ENCODE measurements around the gene SUCNR1.

DNA sequence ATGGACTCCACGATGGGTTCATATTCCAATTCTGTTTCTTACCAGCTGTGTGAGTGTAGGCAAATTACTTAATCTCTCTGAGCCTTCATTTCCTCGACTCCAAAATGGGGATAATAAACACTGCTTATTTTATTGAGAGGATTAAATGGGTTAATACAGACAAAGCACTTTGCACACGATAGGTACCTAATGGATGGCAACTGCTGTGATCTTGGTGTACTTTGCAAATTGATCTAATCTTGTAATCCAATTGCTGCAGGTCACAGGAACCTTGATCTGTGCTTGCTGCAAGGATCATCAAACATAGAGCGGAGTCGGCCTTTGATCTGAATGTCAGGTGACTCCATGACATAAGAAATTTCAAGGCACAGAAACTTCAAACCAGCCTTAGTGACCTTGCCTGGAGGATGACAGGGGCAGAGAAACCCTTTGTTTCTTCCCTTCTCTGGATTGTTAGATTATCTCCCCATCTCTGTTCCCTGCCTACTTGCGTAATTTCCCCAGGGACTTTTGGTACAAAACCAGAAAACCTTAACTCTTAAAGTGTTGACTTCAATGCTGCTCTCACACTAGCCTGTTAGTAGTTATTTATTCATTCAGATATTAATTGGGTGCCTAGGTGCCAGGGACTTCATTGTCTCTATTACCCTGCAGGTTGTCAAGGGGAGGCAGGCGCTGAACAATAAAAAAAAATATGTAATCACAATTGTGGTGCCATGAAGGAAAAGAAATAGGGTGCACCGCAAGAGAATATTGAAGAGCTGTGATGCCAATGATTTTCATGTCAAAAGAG lies 25.7 kb downstream of the SIAH2 start:
- PRO-cap, result no peak

- PRO-cap, result no peak
These were observed 8.6 kb upstream of the SIAH2 start for GRCh38 chr3:150771500-150771980.

- PRO-cap, result no peak
These were observed 29.2 kb upstream of the SIAH2 start for GRCh38 chr3:150792177-150792579.

DNA sequence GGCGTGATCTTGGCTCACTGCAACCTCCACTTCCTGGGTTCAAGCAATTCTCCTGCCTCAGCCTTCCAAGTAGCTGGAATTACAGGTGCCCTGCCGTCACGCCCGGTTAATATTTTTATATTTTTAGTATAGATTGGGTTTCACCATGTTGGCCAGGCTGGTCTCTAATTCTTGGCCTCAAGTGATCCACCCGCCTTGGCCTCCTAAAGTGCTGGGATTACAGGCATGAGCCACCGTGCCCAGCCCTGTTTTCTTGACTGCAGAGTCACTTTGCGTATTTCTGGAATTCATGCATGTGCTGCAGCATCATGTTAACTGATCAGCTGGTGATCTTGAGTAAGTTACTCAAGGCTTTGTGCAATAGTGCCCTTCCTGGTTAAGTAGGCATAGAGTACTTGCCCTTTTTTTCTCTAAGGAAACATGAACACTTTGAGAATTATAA lies 33.8 kb downstream of the GPR171 start:
- PRO-cap, result no peak

DNA sequence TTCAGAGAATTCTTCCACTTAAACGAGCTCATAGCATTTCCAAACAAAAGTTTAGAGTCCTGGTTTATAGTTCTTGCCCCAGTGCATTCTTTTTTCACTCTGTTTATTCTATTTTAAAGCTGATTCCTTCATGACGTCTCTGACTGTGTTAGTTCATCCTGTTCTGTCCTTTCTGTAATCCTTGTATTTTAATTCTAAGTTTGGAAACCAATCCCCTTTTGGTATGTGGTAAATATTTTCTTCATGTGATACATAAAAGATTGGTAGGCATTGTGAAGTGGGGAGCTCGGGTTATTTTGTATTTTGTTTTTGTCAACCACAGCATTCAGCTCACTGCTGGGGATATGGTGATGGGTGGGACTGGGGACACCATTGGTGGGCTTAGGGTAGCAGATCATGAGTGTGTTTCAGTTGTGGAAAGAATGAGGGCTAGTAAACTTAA lies 18.6 kb downstream of the P2RY14 start:
- PRO-cap, result no peak

DNA sequence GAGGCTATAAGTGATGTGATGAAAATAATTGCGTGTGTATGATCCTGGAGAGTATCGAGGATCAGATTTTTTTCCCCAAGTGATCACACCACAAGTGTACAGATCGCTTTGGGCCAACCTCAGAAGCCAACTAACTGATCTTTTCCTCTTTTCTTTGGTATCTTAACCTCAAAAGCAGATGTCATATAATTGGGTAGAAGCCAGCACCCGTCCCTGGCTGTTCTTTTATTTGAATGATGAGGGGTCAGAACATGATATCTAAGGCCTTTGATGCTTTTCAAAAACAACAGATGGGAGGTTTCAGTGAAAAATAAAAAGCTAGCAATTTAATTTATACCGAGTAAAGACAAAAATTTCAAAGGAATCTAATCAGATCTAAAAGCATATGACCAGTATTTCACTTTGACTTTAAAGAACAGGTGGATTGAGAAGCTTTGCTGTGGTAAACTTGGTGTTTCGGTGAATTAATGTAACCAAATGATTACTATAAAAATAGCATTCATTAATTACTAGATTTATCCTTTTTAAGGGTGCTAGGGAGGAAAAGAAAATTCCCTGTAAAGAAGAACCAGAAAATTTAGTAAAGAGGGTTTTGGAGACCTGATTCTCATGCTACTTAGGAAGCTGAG lies 3.1 kb downstream of the P2RY14 start:
- PRO-cap, result no peak

- PRO-cap, result no peak
These were observed 76.9 kb upstream of the IGSF10 start for GRCh38 chr3:151537632-151538321.

DNA sequence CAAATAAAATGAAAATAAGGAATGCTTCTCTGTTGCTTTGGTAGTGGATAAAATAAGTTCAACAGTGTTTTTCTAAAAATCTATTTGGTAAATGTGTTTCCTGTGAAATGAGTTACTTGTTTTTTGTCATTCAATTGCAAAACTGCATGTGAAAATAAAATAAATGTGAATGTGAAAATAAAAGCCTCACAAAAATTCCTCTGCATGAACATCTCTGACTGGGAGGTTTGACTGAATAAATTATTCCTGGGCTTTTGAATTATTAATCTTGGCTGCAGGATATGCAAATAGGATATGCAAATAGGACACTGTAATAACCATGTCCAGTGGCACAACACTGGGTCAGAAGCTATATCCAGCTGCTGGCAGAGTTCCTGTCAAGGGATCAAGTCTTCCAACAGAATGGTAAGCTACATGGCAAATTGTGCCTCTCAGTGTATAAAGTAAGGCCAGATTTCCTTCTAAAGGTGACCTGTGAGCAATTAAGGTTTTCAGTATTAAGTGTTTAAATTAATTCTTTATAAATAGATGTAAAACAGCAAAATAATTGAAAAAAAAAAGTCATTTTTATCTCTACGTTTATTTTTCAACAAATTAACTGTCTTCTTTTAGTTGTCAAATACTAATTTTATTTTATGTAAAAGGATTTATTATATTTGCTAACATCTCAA lies at the start of gene SUCNR1:
SUCNR1 (plus strand) TSS at position 342 of the 671 bp plus-strand sequence.
- PRO-cap, result no peak

DNA sequence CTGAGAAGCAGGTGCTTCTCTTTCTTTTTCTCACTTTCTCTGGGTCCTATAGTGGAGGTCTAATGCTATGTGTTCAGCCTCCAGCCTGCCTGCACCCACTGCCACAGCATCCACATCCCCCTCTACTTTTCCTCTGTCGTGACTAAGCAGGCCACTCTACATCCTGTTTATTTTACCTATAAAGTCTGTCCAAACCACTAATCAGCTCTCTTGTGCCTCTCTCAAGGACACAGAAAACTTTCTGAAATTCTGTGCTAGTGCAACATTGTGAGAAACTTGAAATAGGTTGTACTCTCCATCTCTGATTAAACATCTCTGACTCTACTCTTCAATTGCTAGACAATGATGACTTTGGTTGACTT lies 27.9 kb downstream of the SUCNR1 start:
- PRO-cap, result no peak

- PRO-cap, result no peak
These were observed 46.4 kb upstream of the MBNL1 start for GRCh38 chr3:152222298-152222837.

- PRO-cap, result no peak
These were observed 7.8 kb downstream of the MBNL1 start for GRCh38 chr3:152276485-152276948.

DNA sequence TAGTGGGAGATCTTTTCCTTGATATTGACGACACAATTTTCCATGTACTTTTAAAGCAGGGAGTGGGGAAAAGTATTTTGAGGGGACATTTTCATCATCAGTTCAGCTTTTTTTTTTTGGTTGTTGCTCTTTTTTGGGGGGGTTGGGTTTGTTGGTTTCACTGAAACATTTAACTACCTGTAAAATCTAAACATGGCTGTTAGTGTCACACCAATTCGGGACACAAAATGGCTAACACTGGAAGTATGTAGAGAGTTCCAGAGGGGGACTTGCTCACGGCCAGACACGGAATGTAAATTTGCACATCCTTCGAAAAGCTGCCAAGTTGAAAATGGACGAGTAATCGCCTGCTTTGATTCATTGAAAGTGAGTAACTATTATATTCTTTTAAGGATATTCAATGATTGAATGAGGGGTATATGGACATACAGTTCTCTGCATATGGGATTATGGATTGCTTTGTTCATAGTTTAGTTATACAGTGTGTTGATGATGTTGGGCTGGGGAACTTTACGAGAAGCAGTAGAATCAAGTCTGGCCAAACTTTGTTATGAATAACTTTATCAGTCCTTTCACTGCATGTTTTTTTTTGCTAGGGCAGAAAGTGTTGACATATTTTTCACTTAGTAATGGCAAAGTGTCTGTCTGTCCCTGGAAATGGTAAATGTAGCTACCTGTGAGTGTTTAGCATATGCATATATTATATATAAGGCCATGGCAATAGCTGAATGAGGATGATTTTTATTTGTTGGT lies 31.4 kb downstream of the MBNL1 start:
- PRO-cap, result no peak

DNA sequence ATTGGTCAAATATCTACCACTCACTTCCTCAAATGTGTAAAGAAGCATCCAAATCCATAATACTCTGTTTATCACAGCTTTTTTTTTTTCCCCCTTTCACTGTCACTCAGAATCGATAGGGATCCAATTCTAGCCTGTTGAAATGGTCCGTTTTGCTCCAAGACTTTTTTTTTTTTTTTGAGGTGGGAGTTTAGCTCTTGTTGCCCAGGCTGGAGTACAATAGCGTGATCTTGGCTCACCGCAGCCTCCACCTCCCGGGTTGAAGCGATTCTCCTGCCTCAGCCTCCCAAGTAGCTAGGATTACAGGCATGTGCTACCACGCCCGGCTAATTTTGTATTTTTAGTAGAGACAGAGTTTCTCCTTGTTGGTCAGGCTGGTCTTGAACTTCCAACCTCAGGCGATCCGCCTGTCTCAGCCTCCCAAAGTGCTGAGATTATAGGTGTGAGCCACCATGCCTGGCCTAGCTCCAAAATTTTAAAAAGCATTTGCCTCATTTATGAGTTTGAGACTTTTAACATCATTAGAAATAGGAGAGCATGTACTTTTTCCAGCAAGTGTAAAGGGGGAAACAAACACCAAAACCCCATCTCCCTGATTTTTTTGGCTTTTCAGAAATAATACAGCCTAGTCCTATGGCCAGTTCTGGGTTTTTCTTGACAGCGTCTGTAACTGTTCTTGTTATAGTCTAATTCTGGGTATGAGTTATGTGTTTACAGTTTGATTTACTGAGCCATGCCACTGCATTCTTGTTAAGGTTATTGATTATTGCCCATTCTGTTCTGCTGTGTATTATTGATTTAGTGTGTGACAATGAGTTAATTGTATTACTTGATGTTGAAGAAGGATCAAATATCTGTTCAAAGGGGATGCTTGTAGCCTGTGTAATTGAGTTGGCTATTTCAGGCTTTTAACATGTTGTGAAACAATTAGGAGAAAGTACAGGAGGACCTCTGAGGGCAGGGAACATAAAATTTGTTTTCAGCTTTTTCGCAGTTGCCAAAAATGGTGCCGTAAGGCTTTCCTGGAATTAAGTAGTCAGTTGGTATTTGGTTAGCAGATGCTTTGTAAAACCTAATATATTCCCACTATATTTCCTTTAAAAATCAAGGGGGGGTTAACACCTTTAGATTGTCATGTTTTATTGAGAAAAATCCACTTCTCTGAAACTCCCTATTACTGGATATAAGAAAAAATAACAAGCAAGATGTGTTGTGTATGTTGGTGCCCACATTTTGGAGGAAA lies 45.9 kb downstream of the MBNL1 start:
- PRO-cap, result no peak

DNA sequence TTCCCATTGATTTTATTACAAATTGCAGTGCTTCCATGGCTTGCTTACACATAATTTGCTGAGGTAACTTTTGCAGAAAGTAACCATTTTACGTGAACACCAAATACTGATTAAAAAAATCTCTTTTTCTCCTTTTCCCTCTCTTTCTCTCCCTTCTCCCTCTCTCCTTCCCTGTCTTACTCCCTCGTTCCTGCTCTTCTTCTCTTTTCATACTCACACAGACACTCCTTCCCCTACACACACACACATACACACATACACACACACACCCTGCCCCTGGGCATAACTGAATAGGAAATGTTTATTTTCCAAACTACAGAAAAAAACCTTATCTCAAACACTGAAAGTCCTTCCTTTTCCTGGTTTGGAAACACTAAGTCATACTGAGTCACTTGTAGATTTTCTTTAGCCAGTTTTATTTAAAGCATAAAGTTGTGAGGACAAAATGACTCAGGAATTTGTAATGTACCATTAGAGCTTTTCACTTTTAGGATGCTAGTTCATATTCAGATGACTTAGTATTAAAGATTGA lies 62.3 kb downstream of the MBNL1 start:
- PRO-cap, result no peak

- PRO-cap, result no peak
These were observed 125.5 kb downstream of the MBNL1 start for GRCh38 chr3:152393708-152395120.

- PRO-cap, result no peak
These were observed 129.9 kb downstream of the MBNL1 start for GRCh38 chr3:152398453-152399256.

DNA sequence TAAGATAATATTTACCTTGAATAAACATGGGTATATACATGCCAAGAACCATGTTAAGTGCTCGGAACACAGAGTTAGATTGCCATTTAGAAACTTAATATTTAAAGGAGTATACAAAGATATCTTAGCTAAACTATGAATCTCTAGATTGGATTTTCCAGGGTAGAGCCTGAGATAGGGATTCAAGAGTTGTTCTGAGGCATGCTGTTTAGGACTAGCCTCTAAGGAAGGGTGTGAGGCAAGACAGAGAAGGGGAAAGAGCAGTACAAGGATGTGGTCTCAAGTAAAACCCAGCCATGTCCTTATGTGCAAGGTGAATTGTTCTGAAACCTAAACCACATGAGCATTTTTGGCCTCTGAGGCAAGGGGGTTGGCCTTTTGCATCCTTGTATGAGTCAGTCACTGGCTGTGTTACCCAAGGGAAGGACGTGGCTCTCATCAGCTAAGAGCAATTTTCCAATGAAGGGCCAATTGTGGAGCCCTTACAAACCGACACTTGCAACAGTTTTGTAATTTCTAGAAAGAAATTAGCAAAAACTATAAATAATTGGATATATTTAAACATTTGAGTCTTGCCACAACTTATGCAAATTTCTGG lies 98.0 kb upstream of the P2RY1 start:
- PRO-cap, result no peak

GRCh38 chr3:152836952-152837193 lies 1.9 kb downstream of the P2RY1 start:
- PRO-cap, result no peak

DNA sequence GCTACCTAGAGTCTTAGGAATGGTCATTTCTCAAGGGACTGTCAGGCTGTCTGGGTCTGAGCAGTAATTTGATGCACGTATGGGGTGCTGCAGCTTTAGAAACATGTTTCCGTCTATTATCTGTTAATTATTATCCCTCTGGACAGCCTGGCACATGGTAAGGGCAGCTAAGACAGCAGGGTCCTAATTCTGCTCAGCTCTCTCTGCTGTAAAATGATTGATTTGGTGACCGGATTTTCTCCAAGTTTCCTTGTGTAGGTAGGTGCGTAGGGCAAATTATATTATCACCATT lies 3.0 kb upstream of the RAP2B start:
- PRO-cap, result no peak

- PRO-cap, result no peak
These were observed 4.2 kb downstream of the RAP2B start for GRCh38 chr3:153166261-153166660.

Data from tibial artery (tissue), 1 donor.